Rectum (tissue), 1 donor: ENCODE measurements around the genes DYNLT1 and FNDC1.

DNA sequence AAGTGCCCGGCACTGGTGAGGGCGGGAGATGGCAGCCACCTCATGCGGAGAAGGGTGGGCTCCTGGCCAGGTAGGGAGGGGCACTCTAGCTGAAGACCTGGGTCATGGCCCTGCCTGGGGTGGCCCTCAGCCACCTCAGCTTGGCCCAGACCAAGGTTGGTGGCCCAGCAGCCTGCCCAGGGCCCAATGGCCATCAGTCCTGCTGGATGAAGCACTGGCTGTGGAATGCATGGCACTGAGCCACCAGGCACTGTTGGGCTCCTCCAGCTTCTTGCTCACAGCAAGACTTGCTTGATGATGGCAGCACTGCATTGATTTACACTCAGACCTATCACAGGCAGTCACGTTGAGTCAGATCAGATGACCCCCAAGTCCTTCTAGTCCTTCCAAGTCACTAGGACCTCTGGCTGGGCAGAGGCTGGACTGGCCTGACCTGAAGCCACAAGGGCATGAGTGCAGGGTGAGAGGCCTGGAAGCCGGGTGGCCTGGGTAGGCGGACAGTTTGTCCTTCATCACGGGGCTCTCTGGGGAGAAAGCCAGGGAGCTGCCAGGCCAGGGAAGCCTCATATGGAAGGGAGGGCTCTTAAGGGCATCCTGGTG, 79.2 kb downstream of the SYNJ2 start:
- PRO-cap, result no peak

DNA sequence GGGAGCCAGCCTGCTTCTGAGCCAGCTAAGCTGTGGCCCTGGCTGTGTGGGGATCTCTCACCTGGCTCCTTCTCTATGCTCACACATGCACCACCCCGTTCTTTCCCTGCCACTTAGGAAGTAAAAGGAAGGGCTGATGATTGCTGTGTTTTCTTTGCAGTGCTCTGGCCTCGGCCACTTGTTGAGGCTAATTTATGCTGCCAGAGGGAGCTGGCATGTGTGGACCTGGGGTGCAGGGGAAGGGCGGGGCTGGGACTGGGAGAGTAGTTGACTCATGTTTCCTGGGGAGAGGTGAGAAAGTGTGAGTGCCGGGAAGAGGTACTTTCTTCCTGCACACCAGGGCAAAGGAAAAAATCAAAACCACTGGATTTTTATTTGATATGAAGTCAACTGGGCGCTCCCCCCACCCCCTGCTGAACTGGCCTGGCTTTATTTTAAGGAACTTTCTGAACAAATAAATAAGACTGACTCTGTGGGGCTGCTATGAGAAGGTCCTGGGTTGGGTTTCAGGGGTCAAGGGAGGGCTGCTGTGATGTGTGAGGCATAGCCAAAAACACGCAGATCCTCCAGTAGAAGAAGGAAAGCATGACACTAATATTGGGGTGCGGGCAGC, 87.3 kb downstream of the SYNJ2 start:
- PRO-cap, result bidirectional peak, plus-strand start at position 288 of the sequence, minus-strand start at position 166 of the sequence

- PRO-cap, result bidirectional peak, plus-strand start at chr6:158231795, minus-strand start at chr6:158231735
These were observed 63.3 kb downstream of the GTF2H5 start for GRCh38 chr6:158231344-158231960.

DNA sequence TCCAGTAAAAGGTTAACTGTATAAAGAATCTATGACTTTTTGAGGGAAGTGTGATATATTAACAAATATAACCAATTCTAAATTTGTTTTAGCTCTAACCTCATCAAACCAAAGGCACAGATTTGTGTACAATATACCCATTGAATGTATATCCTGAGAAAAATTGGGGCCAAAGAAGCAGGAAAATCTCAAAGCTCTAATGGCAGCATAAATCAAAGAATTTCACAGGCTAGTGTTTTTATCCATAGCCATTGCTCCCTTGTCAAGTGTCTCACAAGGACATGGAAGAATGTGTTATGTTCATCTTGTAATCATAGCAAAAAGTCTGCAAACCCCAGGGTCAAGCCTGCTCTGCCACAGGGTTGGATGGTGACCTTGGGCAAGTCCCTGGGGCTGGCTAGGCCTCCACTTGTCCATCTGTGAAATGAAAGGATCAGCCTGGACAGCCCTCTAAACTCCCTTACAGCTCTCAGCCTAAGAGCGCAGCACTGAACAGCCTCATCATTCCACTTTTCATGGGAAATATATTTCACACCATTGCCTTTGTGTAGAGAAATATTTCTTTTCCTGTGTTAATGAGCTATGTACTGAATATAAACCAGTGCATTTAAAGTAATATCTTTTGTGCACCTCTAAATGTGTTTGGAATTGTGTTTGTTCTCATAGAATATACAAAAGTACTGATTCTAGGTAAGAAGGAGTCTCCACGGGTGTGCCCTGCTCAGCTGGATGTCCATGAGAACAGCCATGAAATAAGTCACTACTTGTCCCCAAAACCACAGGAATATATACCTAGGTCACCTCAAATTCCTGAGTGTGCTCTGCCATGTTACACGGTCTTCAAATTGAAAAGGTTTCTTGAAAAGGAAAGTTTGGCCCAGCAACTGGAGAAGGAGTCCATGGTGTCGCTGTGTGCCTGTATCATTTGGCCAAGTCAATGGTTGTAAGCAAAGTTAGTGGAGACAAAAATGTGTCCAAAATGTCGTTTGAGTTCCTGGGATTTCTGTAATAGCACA, 49.6 kb upstream of the TMEM181 start:
- PRO-cap, result no peak

GRCh38 chr6:158536892-158537638, 22.8 kb upstream of the TMEM181 start:
- PRO-cap, result bidirectional peak, plus-strand start at chr6:158537251, minus-strand start at chr6:158536975; unidirectional peak, minus-strand start at chr6:158537319

- PRO-cap, result no peak
These were observed 8.2 kb downstream of the TMEM181 start for GRCh38 chr6:158567878-158568797.

GRCh38 chr6:158625465-158626639, 18.7 kb downstream of the DYNLT1 start:
- PRO-cap, result no peak

DNA sequence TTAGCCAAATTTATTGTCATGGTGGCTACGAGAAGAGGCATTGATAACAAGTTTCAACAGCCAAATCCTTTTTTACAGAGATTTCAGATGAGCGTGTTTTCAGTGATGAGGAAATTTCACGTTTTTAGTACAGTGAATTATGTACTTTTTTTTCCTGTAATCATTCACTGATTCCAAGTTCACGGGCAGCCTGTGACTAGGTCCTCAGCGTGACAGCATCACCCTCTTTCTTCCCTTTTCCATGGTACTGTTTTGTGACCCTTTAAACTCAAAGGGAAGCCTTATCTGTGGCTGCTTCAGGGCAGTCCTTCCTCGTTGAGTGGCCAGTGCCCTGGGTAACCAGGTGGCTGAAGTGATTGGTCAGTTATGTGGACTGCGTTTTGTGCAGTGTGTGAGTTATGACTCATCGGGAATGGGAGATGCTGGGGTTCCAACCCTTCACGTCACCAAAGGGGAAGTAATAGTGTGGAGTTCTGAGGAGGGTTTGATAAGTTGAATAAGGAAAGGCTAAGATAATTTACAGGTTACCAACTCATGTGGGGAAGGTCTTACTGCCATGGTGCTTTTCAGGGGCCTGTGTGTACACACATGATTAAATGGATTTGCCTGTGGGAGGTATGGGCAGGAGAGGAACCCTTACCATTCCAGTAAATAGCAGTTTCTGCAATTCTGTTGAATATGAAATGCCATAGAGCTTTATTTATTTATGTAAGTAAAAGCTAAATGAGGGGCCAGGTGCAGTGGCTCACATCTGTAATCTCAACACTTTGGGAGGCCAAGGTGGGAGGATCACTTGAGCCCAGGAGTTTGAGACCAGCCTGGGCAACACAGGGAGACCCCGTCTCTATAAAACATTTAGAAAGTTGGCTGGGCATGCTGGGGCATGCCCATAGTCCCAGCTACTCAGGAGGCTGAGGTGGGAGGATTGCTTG, 12.2 kb downstream of the DYNLT1 start:
- PRO-cap, result bidirectional peak, plus-strand start at position 415 of the sequence, minus-strand start at position 321 of the sequence

DNA sequence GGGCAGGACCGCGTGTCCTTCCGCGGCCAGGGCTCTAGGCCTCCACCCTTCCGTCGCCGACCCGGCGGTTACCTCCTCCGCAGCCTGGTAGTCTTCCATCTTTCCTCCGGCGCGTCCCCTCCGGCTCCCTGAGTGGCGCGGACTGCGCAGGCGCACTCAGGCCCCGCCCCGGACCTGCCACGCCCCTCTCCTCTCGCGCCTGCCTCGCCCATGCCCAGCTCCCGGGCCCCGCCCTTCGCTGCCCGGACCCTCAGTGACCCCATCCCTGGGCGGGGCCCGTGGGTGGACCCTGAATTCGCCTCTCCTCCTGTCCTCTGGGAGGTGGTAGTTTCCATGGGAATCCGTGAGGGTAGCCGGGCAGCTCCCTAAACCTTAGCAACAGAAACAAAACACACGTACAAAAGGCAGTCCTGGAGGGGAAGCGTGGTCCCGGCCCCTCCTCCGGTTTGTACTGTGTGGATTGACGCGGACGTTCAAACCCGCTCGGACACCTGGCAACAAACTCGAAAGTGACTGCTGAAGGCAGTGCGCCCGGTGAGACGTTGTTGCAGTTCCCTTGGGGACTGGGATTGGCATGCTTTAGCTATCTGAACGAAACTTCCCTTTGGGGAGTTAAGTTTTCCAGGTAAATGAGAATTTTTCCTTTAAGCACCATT, at the start of gene DYNLT1:
DYNLT1 (minus strand) TSS at position 134 of the 656 bp plus-strand sequence.
- PRO-cap, result bidirectional peak, plus-strand start at position 334 of the sequence, minus-strand start at position 116 of the sequence; bidirectional peak, plus-strand start at position 500 of the sequence, minus-strand start at position 448 of the sequence

- PRO-cap, result unidirectional peak, plus-strand start at chr6:158704412; bidirectional peak, plus-strand start at chr6:158704713, minus-strand start at chr6:158704450
These were observed 54.5 kb downstream of the SYTL3 start for GRCh38 chr6:158704073-158704962.

GRCh38 chr6:158706346-158706786, 56.5 kb downstream of the SYTL3 start:
- PRO-cap, result no peak

DNA sequence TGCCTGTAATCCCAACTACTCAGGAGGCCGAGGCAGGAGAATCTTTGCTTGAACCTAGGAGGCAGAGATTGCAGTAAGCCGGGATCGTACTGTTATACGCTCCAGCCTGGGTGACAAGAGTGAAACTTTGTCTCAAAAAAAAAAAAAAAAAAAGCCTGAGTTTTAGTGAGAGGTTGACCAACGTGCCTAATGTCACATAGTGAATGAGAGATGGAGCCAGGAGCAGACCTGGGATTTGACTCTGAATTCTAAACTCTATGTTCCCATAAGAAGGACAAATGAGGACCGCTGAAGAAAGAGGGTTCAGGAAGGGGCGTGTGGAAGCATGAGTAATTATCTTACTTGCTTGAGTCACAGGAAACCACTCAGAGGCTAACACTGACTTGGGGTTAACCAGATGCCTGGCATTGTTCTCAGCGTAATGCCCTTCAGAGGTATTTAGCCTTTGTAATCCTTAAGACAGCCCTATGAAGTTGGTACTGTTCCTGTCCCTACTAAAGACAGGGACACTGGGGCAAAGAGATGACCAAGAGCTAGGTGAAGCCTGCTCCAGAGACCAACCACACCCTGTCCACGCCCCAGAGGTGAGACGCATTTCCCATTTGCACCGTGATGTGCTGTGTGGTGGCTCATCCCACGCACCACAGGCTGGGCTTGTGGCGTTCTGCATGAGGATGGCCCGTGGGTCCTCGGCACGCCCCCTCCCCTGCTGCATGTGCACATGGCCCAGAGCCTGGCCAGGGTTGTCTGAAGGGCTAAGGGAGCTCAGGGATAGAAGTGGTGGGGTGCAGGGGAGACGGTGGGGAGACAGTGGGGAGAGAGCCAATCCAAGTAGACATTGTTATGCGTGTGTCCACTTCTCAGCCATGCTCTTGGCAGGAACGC, 70.7 kb downstream of the SYTL3 start:
- PRO-cap, result no peak

GRCh38 chr6:158737599-158738519, 81.3 kb downstream of the EZR start:
- PRO-cap, result no peak

DNA sequence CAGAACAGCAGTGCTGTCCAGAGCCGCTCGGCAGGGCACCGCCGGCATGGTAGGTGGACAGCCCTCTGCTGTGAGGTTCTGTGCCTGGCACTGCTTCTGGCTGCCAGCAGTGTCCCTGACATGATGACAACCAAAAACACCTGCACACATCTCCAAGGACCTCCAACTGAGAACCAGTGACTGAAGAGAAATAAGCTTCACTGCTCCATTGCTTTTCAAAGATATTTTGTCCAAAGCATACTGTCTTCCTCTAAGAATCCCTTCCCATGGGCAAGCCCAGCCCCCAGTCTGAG, 55.4 kb downstream of the EZR start:
- PRO-cap, result no peak

- PRO-cap, result no peak
These were observed 47.3 kb downstream of the EZR start for GRCh38 chr6:158771642-158772538.

GRCh38 chr6:158786433-158786755, 32.8 kb downstream of the EZR start:
- PRO-cap, result no peak

DNA sequence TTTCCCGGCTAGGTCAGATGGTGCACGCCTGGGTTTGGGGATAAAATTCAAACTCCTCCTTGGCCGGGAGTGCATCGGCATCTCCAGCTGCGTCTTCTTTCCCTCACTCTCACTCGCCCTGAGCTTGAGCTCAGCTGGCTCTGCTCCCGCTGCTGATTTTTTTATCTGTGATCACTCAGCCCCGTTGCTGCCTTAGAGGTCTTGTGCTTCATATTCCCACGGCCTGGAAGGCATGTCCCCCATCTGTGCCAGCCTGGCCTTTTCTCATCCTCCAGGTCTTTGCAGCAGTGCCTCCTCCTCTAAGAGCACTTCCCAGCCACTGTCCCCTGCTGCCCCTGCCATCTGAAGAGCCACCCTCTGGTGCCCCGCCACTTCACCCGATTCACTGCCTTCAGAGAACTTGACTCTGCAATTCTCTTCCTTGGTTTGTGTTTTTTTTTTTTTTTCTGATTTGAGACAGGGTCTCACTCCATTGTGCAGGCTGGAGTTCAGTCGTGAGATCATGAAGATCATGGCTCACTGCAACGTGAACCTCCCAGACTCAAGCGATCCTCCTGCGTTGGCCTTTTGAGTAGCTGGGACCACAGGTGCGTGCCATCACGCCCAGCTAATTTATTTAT, 7.0 kb upstream of the EZR start:
- PRO-cap, result no peak

DNA sequence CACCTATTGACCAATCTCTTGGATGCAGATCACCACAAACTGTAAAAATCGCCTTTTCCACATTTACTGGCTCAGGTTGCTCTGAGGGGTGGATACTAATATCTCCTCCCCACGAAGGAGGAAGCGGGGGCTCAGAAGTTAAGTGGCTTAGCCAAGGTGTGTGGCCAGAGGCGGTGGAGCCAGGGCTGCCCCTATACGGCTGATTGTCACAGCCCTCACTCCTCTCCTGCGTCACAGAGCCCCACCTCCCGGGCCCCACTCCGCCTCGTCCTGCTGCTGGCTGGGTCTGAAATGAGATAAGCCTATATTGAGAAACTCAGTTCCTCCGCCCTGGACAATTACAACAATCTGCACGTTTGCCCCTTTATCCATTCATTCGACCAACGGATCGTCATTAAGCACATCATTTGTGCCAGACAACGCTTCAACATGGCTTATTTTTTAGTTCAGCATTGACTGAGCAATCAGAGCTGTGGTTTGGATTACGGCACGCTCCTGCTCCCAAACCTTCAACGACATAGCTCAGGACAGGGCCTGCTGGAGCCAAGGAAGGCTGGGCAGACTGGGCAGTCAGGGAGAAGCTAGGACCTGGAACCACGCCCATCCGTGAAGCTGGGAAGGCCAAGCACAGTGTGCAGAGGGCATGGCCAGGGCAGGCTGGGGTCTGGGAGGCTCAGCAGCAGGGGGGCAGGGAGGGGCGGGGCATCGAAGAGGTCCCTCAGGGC, 16.5 kb upstream of the EZR start:
- PRO-cap, result bidirectional peak, plus-strand start at position 319 of the sequence, minus-strand start at position 272 of the sequence; bidirectional peak, plus-strand start at position 630 of the sequence, minus-strand start at position 514 of the sequence

DNA sequence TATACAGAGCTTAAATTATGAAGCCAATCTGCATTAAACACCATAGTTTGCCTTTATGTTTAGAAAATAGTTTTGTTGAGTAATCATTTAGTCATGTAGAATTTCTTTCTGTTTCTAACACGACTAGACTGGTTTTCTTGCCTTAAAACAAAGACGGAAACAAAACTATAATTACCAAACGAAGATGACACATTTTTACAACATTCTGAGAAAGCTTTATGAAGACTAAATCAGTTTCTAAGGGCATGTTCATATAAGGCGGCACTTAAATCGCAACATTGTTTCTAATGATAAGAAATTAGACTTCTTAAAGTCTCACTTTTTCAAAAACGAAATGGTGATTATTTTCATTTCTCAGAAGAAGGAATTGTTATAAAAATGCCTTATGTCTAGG, 5.2 kb downstream of the TAGAP start:
- PRO-cap, result no peak

- PRO-cap, result bidirectional peak, plus-strand start at chr6:159169400, minus-strand start at chr6:159169219
These were observed at the start of gene FNDC1 for GRCh38 chr6:159168336-159169565. TSS of gene FNDC1 (plus strand) at chr6:159169400.